GM23248 (cell line): ENCODE data around the genes TFPT and LILRB4.

GRCh38 chr19:53581857-53582337 lies 44.0 kb downstream of the ZNF331 start:
- RAMPAGE, long total RNA = no peak

- RAMPAGE, long total RNA = no peak
Measured at GRCh38 chr19:53851581-53852326, 15.9 kb upstream of the MYADM start.

DNA sequence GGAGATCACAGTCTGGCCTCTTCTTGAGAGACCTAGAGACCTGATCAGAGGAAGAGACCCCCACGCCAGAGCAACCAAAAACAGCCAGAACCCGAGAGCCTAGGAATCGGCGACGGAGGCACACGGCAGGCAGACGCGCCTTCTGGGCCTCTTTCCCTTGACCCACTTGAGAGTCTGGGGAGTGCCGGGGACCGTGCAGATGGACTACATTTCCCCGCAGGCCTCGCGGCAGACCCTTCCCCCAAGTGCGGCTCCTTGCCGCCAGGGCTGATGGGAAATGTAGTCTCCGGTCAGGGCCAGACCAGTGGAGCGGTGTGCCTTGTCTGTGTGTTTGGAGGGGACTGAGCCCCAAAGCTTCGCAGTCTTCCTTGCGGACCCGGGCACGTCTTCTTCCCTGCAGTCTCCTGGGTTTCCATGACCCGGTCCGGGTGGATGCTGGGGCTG lies 1.0 kb upstream of the CACNG7 start:
- RAMPAGE, long total RNA = no peak

DNA sequence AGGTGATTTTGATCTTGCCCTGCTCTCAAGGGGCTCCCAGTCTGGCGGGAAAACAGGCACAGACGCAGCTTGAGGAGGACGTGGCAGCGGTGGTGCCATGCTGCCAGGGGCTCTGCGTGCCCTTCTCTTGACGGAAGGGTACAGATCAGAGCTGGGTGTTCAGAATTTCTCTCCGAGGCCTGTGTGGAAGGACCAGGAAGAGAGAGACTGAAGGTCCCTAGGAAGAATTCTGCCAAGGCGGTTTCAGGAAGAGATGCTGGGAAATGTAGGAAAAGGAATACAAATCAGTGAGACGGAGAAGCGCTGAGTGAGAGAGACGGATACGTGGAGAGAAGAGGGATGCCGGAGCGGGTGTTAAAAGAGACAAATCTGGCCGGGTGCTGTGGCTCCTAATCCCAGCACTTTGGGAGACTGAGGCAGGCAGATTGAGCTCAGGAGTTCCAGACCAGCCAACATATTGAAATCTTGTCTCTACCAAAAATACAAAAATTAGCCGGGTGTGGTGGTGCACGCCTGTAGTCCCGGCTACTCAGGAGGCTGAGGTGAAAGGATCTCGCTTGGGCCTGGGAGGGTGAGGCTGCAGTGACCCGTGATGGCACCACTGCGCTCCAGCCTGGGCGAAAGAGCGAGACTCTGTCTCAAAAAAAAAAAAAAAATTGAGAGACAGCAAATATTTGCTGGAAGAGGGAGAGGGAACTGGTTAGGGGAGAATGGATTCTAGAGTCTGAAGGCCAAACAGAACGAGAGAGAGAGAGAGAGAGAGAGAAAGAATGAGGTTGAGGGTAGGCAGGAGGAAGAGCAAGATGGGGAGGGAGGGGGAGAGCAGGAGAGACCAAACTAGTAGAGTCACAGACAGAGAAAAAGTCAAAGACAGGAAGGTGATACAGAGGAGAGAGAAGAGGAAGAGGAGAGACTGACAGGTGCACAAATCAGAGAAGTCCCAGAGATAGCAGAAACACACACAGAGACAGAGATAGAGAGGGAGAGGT lies 5.9 kb upstream of the CACNG6 start:
- RAMPAGE, long total RNA = no peak

- RAMPAGE, long total RNA = start-site peak on the plus strand at chr19:54115753-54115780, 166 and 454 reads in 2 replicates
Measured at GRCh38 chr19:54114773-54116003, at the start of gene TFPT. Gene TFPT (minus strand): TSS chr19:54115657.

DNA sequence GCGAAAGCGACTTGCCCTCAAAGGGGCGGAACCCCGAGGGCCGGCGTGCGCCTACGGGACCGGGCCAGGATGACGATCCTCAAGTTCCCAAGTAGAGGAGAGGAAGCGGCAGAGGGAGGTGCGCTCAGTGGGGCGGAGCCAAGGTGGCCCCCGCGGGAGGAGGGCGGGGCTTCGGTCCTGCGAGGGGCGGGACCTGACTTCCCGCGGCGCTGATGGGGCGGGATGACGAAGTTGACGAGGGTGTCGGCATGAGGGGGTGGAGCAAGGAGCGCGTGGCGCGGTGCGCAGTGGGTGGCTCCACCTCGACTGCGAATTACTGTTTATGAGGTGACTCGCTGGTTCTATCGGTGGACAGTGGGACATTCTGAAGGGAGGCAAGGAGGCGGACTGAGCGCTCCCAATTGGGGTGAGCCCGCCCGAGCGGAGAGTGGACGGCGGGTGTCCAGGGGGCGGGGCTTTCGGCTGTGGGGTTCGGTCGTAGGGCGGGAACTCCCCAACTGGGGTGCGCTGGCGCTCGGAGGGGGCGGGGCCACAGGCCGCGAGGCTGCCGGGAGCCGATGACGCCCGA lies 749 bp upstream of the MBOAT7 start:
- RAMPAGE, long total RNA = no peak

- RAMPAGE, long total RNA = no peak
Measured at GRCh38 chr19:54254714-54255029, 2.4 kb downstream of the LILRB5 start.

GRCh38 chr19:54345883-54346450 lies 7.0 kb upstream of the LILRA4 start:
- RAMPAGE, long total RNA = no peak

GRCh38 chr19:54356661-54357512 lies 7.8 kb downstream of the LAIR1 start:
- RAMPAGE, long total RNA = no peak

DNA sequence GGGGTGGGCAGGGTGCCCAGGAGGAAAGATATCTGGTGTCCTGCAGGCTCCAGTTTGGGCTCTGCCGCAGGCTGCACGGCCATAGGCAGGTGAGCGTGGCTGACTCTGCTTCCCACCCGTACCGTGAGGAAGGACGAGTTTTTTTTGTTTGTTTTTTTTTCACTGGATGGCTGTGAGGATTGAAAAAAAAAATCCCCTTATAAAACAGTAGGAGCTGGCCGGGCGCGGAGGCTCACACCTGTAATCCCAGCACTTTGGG lies 16.4 kb downstream of the TTYH1 start:
- RAMPAGE, long total RNA = no peak

- RAMPAGE, long total RNA = no peak
Measured at GRCh38 chr19:54497881-54498079, 4.9 kb upstream of the LAIR2 start.

DNA sequence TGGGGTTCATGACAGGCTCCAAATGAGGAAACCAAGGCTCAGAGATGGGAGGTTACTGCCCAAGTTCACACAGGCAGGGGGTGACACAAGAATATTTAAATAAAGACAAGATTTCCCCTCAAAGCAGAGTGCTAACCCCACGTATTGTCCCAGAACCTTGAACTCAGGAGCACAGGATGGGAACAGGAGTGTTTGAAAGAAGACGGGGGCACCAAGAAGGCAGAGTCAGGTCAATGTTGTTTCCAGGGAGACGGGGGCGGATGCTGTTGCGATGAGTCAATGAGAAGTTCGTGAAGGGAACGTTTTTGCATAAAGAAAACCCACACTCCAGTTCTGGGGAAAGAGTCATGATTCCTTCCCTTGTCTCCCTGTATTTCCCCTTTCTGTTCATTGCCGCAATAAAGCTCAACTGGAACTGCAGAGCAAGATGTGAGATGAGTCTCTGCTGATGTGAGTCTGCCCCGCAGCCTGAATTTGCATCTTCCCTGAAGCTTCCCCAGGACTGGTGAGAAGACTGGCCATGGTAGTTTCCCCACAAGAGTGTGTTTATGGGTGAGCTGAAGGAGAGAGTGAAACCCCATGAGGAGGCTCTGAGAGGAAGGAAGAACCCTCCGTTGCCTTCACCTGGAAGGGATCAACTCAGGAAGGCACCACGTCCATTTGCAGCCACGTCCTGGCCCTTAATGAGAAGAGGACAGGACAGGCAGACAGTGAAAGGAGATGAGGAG lies 13.4 kb downstream of the LILRA1 start:
- RAMPAGE, long total RNA = no peak

- RAMPAGE, long total RNA = no peak
Measured at GRCh38 chr19:54662511-54663165, at the start of gene LILRB4. Gene LILRB4 (plus strand): TSS chr19:54662985.

- RAMPAGE, long total RNA = no peak
Measured at GRCh38 chr19:54801225-54801652, 2.2 kb upstream of the KIR2DL4 start.

DNA sequence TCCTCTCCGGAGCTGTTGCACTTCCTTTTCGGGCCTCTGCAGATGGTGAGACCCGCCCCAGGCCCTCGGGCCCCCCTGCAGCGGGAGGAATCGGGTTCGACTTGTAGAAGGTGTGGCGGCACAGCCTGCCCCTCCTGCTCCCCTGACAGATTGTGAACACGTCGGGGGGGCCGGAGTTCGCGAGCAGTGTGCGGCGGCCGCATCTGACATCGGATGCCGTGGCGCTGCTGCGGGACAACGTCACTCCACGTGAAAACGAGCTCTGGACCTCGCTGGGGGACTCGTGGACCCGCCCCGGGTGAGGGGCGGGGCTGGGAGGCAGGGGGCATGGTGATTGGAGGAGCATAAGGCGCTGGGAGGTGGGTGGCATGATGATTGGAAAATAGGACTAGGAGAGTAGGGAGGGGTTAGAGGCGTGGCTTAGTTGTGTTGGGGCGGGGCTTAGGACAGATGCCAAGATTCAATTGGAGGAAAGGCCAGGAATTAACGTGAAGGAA lies 6.7 kb downstream of the EPS8L1 start:
- RAMPAGE, long total RNA = no peak

GRCh38 chr19:55113082-55113352 lies 4.4 kb downstream of the PPP1R12C start:
- RAMPAGE, long total RNA = no peak

GRCh38 chr19:55147407-55147733 lies 1.6 kb downstream of the TNNT1 start:
- RAMPAGE, long total RNA = no peak

DNA sequence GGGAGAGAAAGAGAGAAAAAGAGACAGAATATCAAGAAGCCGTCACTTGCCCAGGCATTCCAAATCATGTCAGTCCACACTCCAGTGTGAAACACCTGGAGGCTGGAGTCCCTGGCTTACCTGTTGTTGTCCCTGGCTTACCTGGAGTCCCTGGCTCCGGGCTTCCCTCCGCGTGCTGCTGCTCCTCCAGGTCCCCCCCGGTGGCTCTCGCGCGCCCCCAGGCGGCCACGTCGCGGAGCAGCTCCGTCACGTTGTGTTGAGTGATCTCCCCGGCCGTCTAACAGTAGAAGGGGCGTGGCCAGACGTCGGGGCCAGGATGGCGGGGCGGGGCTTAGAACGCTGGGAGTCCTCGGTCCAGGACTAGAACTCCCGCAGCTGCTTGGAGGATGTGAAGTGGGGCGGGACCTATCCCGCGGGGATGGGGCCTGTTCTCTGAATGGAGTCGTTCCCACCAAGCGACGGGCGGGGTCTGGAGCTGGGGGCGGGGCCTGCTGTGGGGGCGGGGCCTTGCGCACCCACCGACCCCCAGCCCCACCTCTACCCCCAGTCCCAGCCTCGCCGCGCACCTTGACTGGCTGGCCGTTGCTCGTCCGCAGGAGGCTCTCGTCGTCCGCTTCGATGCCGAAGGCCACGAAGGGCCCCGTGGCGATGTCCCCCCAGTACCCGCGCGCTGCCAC lies 3.1 kb upstream of the TNNI3 start:
- RAMPAGE, long total RNA = no peak

DNA sequence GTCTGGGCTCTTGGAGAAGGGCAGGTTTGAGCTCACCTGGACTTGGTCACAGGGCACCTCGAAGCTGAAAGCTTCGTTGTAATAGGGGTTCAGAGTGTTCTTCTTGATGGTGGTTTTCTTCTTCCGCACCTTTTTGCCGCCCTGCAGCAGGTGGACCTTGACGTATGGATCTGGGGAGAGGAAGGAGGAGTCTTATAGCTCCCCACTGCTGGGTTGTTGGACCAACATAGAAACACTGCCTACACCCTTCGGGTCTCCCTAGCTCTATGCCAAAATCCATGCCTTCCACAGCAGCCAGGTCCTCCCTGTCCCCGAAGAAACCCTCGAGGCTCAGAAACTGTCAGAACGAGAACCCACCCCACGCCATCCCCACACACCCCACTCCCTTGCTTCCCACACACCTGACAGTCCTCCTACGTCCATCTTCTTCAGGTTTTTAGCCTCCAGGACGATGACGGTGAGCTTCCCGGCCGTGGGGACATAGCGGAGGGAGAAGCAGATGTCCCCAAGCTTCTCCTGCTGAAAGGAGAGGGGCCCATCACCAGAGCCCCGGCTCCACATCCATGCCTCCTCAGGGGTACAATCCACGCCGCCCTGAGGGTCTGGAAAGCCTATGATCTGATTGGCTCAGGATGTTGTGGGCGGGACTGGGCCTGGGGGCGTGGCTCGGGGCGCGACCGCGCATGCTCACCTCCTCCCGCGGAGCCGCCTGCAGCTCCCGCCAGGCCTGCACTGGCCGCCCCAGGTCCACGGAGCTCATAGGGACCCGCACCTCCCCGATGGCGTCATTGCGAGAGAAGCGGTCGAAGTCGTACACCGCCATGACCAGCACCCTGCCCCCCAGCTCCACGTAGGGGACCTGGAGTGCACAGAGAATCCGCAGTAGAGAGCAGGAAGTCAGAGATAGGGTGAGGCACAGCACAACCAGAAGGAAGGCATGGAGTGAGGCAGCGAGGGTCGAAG lies 5.3 kb downstream of the SYT5 start:
- RAMPAGE, long total RNA = no peak

- RAMPAGE, long total RNA = no peak
Measured at GRCh38 chr19:55227062-55227683, 1.4 kb downstream of the TMEM86B start.